M059J (cell line): ENCODE measurements around a stretch of chr6.

- RAMPAGE, long total RNA: no peak
Observed at GRCh38 chr6:130853427-130853798, 26.2 kb downstream of the SMLR1 start.

DNA sequence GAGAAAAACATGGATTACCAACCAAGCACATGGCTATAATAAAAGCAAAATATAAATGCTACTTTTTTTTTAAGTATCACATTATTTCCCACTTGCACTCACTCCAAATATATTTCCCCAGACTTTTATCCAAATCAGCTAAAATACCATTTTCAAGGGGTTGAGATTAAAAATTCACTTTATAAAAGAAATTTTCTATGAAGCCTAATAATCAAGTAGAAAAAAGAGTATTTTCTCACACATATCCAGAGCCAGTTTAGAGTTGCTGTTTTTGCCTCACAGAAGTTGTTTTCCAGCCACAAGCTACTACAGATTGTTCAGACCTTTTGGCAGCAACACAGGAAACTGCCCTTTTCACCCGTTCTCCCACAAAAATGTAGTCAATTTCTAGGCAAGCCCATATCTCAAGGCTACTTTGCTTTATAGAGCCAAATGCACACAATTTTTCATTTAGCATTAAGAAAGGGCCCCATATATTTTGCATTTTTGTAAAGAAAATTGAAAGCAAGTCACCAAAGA lies 49.7 kb downstream of the EPB41L2 start:
- RAMPAGE, long total RNA: no peak

DNA sequence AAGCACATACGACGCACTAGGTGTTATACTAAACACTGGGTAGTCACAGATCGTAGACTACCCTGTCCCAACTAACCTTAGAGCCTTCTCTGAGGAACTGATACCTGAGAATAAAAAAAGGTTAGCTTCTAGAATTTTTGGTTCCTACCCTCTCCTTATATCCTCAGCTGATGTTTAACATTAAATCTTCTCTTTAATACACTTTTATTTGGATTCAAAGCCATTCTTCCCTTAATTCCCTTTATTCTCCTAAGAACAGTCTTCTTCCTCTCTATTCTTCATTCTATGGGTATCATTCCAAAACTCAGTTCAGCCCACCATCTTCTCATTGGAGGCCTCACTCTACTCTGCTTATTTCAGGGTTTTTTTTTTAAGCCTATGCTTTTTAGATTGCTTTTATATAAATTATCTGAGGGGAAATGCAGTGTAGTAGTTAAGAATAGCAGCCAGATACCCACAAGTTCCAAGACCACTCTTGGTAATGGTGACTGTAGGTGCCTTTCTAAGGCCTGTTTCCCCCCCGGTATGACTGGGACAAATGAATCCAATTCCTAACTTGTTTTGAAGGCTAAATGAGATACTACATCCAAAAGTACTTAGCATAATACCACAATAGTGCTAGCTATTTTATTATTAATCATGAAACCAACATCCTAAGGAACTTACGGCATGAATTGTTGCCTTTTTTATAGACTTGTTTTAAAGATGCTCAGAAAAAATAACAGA lies 38.2 kb downstream of the EPB41L2 start:
- RAMPAGE, long total RNA: no peak

DNA sequence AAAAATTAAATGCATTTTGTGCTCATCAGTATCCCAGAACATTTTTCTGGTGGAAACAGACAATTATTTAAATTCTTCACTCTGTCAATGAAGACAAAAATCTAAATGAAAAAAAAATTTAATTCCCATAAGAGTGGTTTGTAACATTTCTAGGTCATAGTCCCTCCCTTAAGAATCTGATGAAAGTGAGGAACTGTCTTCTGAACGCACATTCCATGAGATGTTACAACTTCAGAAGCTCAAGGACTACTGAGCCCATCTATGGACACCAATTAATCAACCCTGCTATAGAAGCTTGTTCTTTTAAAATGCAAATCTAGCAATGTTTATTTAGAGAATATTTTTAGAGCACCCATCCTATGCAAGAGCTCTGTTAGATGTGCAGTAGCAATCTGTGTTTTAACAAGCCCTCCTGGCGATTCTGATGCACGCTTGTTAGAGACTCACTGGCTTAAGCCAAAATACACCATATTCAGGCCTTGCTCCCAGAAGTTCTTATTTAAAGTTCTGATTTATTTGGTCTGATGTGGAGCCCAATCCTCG lies 21.2 kb upstream of the ARG1 start:
- RAMPAGE, long total RNA: no peak

- RAMPAGE, long total RNA: no peak
Observed at GRCh38 chr6:131629024-131629408, 974 bp upstream of the MED23 start.

- RAMPAGE, long total RNA: no peak
Observed at GRCh38 chr6:131948495-131949566, 2.3 kb downstream of the CCN2 start.

- RAMPAGE, long total RNA: no peak
Observed at GRCh38 chr6:131949692-131949891, 1.6 kb downstream of the CCN2 start.

- RAMPAGE, long total RNA: no peak
Observed at GRCh38 chr6:131980748-131981424, 29.7 kb upstream of the CCN2 start.

DNA sequence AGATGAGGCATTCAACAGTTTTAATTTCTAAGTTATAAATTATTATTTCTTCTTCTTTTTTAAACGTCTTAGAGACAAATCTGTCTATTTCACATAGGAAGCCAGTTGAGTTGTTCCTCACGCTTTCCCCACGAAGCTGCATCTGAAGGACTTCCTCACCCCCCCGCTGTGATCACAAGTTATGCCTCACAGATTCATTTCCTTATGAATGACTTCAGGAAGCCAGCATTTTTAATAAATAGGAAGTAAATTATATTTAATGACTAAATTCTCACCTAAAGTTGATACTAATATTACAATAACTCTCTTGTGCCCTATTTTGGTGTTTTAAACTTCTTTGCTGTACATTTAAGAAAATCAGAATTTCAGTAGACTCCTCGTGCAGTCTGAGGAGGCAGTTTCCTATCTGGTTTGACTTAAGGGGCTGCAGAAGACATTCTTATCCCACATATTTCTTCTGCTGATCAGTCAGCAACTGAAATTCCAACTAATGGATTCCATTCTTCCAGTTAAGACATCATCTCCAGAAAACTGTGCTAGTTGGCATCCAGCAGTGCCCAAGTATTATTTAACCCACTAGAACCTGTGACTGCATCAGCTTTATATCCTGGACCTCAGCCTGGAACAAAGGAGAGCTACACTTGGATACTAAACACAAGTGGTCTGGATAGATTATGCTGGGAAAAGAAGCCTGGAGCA lies 182.7 kb upstream of the CCN2 start:
- RAMPAGE, long total RNA: no peak

- RAMPAGE, long total RNA: no peak
Observed at GRCh38 chr6:132391756-132392277, 9.5 kb downstream of the MOXD1 start.

DNA sequence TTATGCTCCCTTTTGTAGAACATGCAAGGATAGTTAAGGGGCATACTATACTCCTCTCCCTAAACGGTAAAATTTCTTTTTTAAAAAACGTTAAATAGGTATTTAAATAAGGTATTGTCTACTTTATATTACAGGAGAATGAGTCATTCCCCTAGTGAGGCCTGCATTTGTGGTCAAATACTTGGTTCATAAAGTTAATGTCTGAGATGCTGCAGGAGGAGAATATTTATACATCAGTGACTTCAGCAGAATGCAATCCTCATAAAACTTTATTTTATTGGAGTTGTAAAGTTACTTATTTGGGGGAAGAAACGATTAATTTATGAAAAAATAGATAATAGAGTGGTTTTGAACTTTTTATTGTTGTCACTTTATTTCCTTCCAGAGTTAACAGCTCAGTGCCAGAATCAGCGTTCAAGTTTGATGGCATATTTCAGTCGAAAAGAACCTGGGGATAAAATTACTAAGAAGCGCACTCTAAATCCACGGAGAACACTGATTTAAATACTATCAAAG lies 1.5 kb downstream of the MOXD1 start:
- RAMPAGE, long total RNA: no peak

DNA sequence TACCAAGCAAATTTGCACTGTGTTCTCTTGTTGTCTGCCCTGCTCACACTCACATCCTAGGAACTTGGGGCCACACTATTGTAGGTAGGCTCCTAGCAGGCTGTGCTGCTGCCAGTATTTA lies 8.8 kb upstream of the TAAR5 start:
- RAMPAGE, long total RNA: no peak

GRCh38 chr6:132672429-132672841 lies 13.5 kb upstream of the TAAR1 start:
- RAMPAGE, long total RNA: no peak

DNA sequence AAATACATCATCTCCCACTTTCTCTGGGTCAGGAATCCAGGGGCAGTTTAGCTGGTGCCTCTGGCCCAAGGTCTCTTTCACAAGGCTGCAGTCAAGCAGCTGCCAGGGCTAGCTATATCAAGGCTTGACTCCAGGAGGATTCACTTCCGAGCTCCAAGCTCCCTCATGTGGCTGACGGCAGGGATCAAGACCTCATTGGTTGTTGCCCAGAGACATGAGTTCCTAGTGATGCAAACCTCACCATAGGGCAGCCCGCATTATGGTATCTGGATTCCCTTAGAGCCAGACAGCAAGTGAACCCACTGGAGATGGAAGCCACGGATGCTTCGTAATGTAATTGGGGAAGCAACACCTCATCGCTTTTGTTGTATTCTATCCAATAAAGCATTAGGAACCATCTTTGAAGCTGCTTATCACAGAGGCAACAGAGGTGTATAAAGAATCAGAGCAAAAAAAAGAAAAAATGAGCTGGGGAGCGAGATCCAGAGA lies 1.4 kb upstream of the VNN1 start:
- RAMPAGE, long total RNA: no peak

GRCh38 chr6:132736175-132736639 lies 21.5 kb downstream of the VNN2 start:
- RAMPAGE, long total RNA: no peak

- RAMPAGE, long total RNA: no peak
Observed at GRCh38 chr6:132960747-132961065, 146.3 kb downstream of the RPS12 start.

- RAMPAGE, long total RNA: no peak
Observed at GRCh38 chr6:133147777-133148323, 93.3 kb upstream of the EYA4 start.

DNA sequence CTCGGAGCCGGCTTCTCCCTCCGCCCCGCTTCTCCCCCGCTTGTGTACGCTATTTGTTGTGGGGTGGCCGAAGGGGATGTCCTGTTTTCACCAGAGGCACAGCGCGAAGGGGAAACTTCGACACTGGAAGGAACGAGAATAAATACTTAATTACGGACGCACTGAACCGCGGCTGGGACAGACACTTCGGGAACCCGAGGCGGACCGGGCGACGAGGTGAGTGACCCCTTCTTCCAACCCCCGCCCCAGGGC lies 303 bp downstream of the EYA4 start:
- RAMPAGE, long total RNA: no peak

GRCh38 chr6:133953540-133954819 lies 956 bp downstream of the TBPL1 start:
- RAMPAGE, long total RNA: no peak

GRCh38 chr6:133990593-133991804 lies 38.0 kb downstream of the TBPL1 start:
- RAMPAGE, long total RNA: no peak